A172 (cell line): ENCODE measurements around a stretch of chr17.

GRCh38 chr17:82117072-82117432, 19.0 kb upstream of the FASN start:
- RAMPAGE, long total RNA, result no peak

DNA sequence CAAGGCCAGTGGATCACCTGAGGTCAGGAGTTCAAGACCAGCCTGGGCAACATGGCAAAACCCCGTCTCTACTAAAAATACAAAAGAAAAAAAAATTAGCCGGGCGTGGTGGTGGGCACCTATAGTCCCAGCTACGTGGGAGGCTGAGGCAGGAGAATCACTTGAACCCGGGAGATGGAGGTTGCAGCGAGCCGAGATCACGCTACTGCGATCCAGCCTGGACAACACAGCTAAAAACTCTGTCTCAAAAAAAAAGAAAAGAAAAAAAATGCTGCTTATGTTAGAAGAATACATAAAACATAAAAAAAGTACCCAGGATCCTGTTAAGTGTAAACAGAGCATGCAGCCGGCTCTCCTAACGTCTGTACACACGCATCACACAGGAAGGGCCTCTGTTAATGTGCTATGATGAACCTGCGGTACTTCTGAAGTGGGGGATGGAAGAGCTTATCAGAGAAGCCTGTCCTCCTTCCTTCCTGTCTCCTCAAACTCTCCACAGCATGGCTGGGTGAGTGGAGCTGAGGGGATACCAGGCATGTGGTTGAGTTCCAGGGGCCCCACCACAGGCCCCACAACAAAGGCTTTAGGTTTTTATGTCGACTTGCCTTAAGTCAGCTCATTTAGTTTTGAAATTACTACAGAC, 12.0 kb downstream of the CCDC57 start:
- RAMPAGE, long total RNA, result no peak

GRCh38 chr17:82242703-82243381, 14.0 kb downstream of the SLC16A3 start:
- RAMPAGE, long total RNA, result no peak

- RAMPAGE, long total RNA, result no peak
Measured at GRCh38 chr17:82249772-82250599, 21.1 kb downstream of the SLC16A3 start.

DNA sequence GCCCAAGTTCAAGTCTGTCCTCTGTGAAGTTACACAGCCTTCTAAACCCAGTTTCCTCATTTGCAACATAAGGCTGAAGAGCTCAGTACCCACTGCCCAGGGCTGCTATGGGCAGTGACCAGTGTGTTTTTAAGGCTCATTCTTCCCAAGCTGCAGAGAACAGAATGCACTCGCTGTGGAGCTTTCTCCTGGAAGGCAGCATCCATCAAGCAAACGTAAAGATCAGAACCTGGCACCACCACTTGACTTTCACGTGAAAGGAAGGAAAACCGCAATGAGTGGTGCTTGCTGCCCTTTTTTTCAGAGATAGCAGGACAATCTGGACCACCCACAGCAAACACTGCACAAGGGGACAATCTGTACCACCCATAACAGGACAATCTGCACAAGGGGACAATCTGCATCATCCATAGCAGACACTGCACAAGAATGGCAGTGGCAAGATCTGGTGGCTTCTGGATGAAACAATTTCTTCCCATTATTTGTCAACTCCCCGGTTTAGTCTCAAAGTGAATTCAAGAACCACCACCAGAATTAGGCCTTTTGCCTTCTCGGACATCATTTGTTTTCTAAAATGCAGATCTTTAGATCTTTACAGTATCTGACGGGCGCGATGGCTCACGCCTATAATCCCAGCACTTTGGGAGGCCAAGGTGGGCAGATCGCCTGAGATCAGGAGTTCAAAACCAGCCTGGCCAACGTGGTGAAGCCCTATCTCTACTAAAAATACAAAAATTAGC, 11.0 kb downstream of the CSNK1D start:
- RAMPAGE, long total RNA, result no peak

DNA sequence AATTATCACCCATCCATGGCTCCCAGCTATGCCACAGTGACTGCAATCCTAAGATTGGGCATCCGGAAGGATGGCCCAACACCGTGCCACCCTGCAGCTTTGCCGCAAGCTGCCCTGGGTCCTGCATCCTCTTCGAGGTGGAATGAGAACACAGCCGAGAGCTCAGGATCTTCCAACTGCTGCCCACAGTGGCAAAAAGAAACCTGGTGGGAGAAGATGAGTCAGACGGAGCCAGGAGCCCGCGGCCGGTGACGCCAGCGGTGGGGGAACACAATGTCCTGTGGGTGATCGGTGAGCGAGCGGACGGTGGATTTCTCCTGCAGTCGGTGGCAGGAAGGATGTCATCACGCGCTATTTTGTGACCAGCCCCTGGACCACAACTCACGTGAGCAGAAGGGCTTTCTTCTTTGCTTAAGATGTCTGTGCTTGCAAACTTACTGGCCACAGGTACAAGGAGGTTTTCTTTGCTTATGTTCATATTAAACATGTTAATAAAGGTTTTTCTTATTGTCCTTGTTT, 20.1 kb downstream of the CD7 start:
- RAMPAGE, long total RNA, result no peak

- RAMPAGE, long total RNA, result no peak
Measured at GRCh38 chr17:82309851-82310511, 7.4 kb downstream of the CD7 start.

DNA sequence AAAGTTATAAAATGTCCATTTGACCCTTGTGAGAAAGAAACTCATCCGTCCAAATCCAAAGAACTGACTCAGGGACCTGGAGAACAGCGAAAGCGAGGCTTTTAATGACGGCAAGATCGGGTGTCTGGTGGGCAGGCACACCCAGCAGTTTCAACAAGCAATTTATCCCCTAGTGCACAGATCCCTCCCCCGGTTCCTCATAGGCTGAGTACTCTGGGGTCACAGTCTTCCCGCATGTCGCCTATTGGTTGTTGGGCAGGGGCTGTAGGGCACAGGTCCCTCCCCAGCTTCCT, 3.9 kb upstream of the UTS2R start:
- RAMPAGE, long total RNA, result no peak

DNA sequence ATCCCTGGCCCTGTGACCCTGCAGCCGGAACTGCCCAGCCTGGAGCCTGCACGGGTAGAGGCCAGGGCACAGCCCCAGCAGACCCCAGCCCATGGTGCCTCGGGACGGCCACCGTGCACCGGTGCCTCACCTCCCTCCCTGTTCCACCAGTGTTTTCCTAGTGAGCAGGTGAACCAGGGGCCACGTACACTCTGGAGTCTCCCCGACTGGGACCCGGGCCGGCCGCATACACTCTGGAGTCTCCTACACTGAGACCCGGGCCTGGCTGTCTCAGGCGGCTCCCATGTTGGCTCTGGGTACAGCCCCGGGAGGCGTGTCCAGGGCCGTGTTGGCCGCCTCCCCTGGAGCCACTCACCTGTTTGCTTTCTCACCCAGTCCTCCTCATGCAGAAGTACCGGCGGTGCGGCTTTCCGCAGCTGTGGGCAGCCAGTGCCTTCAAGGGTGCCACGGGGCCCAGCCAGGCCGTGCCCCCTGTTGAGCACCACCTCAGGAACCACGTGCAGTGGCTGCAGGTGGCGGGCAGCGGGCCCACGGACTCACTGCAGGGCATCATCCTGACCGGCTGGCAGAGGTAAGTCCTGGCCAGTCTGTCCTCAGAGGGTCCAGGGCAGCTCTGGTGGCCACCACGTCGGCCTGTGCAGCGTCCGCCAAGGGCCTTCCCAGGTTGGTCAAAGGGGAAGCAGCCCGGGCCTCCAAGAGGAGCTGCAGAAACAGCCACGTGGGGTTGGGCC, 13.6 kb downstream of the CYBC1 start:
- RAMPAGE, long total RNA, result no peak

- RAMPAGE, long total RNA, result no peak
Measured at GRCh38 chr17:82448050-82448249, 2.6 kb downstream of the CYBC1 start.

DNA sequence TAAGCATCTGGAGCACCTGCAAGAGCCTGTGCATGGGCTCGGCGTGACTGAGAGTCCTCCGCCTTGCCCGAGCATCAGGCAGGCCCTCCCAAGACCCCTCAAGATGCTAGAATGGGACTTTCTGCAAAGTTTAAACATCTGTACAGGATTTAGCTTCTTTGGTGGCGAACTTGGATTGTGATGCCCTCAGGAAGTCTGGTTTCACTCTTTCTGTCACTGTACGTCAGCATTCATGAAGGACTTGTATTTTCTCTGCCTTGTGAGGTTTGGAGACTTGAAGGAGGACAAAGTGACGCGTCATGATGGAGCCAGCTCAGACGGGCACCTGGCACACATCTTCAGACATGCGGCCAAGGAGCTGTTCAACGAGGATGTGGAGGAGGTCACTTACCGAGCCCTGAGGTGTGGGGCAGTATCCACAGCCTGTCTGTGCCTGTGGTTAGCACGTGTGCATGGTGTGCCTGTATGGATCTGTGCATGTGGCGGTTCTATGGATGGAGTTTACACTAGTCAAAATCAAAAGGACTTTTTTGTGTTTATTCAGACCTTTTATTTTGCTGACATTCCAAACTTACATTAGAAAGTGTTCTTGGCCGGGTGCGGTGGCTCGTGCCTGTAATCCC, 26.1 kb downstream of the NARF start:
- RAMPAGE, long total RNA, result no peak

- RAMPAGE, long total RNA, result no peak
Measured at GRCh38 chr17:82542377-82543408, 23.2 kb downstream of the FOXK2 start.

DNA sequence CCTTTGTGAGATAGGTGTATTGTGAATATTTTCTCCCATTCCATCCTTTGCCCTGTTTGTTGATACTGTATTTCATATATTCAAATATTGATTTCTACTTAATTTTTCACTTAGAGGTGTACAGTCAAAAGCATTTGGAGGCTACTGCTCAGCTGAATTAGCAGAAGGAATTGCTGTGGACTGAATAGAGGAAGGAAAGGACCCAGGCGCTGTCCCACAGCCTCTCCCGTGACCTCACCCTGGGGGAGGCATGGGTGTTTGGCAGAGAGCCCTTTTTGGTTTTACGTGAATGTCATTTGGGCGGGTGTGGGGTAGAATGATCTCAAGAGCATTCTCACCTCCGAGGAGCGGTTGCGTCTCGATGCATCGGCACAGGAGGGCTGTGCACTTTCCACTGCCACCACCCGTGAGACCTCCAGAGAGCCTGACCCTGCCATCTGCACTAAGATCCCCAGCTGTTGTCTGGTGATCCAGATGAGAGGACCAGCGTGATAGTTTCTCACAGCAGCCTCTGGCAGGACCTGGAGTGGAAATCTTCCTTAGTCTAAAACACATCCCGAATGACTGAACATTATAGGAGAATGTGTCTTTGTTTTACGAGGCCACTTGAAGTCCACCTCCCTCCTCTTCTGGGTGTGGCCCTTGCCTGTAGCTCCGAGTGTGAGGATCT, 29.1 kb downstream of the FOXK2 start:
- RAMPAGE, long total RNA, result no peak

GRCh38 chr17:82560579-82561125, 41.1 kb downstream of the FOXK2 start:
- RAMPAGE, long total RNA, result no peak

- RAMPAGE, long total RNA, result no peak
Measured at GRCh38 chr17:82582357-82583386, 63.1 kb downstream of the FOXK2 start.

DNA sequence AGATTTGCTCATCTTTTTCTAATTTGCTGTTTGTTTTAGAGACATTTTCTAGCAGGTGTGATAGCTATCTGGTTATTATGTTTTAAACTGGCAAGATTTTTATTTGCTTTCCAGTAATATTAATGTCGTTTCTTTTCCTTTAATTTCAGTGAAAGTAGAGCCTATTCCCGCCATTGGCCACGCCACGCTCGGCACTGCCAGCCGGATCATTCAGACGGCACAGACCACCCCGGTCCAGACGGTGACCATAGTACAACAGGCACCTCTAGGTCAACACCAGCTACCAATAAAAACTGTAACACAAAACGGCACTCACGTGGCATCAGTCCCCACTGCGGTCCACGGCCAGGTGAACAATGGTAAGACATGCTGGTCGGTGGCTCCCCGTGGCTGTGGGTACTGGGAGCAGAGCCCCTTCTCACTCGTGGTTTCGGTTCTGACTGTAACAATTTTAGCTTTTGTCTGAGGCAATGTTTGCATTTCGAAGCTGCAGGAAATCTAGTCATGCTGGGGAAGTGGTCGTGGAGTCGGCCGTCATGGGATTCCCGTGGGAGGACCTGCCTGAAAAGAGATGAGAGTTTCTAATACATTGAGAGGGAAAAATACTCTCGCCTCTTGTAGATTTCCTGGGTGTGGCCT, 61.2 kb downstream of the WDR45B start:
- RAMPAGE, long total RNA, result no peak

DNA sequence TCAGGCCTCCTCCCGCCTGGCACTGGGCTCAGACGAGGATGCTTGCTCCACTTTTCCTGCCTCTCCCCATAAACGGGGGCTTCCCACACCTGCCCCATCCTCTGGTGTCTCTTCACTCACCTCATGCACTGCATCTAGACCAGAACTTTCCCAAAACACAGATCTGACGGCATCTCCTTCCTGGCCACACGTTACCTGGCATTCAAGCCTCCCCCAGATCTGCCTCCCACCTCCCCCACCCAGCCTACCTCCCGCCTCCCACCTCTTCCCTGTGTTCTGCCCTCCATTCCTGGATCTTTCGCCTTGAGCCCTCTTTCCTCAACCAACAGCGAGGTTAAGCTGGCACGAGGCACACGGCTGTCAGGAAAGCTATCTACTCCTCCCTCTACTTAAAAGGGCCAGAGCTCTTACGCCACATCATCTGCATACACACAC, 18.2 kb downstream of the WDR45B start:
- RAMPAGE, long total RNA, result no peak

DNA sequence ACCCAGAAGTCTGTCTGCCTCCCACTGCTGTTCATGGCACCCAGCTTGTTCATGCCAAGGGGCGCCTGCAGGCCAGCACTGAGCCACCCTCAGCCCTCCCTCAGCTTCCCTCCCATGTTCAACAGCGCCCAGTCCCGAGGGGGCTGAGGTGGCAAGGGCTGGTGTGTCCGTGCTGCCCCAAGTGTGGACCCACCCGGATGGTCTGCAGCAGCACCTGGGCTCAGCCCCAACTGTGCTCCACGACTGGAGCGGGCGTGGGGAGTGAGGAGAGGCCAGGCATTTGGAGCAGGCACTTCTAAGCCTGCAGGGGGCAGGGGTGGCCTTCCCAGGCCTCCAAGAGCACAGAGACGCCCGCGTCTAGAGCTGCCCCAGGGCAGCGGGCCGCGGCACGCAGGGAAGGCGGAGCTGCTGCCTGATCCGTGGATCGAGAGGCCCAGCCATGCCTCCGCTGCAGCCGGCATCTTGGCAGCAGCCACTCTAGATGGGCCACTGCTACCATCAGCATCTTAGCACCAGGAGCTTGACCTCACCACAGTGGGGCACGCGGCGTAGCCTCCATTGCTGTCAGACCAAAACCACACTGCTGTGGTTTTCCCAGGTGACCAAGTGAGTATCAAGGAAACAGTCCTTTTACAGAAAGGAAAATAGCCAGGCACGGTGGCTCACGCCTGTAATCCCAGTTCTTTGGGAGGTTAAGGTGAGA, 20.3 kb upstream of the WDR45B start:
- RAMPAGE, long total RNA, result no peak

DNA sequence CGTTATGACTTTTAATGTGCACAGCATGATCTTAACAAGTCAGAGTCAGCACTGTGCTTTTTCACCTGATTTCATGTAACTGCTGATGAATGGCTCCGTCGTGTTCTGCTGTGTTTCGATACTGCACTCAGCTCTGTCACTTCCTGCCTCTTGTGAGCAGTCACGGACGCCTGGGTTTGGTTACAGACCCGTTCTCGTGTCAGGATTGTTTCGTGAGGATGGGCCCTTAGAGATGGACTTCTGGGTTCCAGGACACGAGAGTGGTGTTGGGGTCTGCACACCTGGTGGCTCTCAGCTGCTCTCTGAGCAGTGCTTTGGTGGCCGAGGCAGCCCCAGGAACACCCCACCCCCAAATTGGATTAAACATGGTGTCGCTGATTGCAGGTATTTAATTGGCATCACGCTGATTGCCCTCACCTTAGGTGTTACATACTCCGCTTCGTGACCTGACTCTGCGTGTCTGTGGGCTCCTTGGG, 24.7 kb downstream of the TBCD start:
- RAMPAGE, long total RNA, result no peak

- RAMPAGE, long total RNA, result no peak
Measured at GRCh38 chr17:82786222-82786729, 34.4 kb downstream of the TBCD start.